Aortic smooth muscle cell (primary cell): ENCODE data around the genes GUSB, TPST1 and SBDS.

- RRBS = no CpG with 5 or more reads among the region's 6 CpGs
Measured at GRCh38 chr7:57344417-57344756, 105.6 kb upstream of the ZNF716 start.

- RRBS = 18% methylated on average over 2 of the region's 8 CpGs
Measured at GRCh38 chr7:57354653-57354998, 95.4 kb upstream of the ZNF716 start.

GRCh38 chr7:57417500-57417708, 32.6 kb upstream of the ZNF716 start:
- RRBS = no CpG with 5 or more reads among the region's 5 CpGs

DNA sequence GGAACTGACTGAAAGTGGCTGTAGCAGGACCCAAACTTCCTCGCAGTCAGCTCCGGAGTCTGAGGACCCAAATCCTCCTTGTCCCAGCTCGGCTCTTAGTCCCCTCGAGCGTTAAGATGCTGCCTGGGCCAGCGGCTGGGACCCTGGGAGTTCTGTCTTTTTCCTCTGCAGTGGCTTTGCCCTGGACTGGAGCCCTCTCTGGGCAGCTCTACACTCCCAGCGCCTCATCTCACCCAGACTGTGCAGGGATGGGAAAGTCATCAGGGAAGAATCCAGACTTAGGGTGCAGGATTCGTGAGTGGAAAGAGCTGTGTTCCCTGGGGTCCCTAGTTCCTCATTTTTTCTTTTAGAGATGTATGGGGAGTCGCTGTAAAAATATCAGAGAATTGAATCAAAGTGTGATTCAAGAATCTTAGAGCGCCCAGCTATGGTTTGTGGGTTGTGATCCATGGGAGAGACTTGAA, 428 bp downstream of the ZNF716 start:
- RRBS = no CpG with 5 or more reads among the region's 10 CpGs

GRCh38 chr7:64658918-64659355, 7.0 kb upstream of the ZNF107 start:
- RRBS = no CpG with 5 or more reads among the region's 1 CpG

DNA sequence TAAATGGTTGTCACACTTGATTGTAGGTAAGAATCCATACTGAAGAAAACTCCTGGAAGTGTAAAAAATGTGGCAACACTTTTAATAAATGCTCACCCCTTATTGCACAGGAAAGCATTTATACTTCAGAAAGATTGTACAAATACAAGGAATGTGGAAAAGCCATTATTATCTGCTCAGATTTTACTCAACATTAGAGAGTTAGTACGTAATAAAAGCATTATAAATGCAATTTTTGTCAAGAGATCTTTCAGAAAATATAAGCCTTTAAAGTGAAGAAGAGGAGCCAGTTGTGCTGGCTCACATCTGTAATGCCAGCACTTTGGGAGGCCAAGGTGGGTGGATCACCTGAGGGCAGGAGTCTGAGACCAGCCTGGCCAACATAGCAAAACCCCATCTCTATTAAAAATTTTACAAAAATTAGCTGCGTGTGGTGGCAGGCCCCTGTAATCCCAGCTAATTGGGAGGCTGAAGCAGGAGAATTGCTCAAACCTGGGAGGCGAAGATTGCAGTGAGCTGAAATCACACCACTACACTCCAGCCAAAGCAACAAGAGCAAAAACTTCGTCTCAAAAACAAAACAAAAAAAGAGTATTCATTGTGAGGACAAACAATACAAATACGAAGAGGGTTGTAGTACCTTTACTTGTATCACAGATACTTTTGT, 43.8 kb downstream of the ZNF107 start:
- RRBS = no CpG with 5 or more reads among the region's 5 CpGs

GRCh38 chr7:65979303-65980112, 2.5 kb downstream of the GUSB start:
- RRBS = no CpG with 5 or more reads among the region's 20 CpGs

- RRBS = 1% methylated on average over 32 of the region's 79 CpGs
Measured at GRCh38 chr7:65981563-65982502, at the start of gene GUSB. Gene GUSB, minus strand, starts transcription at chr7:65982213.

GRCh38 chr7:66152441-66153373, 38.1 kb downstream of the CRCP start:
- RRBS = no CpG with 5 or more reads among the region's 14 CpGs

DNA sequence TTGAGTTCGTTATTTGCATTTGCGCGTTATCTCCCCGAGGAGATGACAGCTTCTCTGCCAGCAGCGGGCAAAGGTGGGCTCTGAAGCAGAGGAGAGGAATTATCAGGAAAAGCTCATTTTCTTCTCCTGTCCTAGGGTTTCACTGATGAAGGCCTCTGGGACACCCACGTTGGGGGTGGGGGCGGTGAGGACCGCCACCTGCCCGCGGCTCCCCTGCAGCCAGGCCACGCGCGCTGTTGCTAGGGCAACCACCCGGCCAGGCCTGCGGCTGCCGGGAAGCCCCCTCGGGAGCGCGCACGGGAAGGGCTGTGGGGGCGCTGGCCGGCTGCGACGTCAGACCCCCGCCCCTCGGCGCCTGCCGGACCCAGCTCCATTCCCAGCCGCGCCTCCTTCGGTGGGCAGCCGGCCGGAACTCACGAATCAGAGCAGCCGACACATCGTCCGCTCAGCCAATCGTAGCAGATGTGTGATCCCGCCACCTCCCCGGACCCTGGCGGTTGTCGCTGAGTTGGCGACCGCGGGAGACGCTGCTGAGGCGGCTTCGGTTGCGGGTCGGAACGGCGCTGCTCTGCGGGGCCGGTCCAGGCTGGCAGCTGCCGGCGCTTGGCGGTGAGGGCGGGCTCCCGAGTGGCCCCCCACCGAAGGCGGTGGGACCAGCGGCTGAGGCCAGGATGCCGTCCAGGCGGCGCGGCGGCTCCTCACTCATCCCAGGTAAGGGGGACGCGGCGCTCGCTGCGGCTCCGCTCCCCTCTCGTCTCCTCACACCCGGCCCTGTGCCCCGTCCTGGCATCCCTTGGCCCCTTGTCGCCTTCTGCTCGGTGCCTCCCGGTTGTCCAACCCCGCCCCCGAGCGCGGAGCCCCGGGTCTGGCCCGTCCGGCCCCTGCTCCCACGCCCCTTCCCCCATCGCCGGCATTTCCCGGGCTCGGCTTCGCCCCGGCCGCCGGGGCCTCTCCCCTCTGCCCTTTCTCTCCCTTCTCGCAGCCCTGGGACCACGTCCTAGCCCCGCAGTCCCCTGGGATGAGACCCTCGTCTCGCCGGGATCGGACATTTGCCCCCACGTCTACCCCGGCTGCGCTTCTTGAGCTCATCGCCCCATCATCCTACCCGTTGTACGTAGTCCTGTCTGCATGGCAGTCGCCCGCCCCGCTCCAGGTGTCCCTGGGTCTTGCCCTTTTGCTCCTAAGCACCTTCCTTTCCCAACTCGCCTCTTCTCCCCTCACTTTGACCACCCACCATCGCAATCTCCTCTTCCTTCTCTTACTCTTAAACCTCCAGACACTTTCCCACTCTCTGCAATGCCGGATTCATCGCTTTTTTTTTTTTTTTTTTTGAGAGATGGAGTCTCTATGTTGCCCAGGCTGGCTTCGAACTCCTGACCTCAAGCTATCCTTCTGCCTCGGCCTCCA, at the start of gene TPST1:
TPST1 (plus strand) TSS at position 523 of the 1,407 bp plus-strand sequence.
- RRBS = 2% methylated on average over 44 of the region's 117 CpGs

DNA sequence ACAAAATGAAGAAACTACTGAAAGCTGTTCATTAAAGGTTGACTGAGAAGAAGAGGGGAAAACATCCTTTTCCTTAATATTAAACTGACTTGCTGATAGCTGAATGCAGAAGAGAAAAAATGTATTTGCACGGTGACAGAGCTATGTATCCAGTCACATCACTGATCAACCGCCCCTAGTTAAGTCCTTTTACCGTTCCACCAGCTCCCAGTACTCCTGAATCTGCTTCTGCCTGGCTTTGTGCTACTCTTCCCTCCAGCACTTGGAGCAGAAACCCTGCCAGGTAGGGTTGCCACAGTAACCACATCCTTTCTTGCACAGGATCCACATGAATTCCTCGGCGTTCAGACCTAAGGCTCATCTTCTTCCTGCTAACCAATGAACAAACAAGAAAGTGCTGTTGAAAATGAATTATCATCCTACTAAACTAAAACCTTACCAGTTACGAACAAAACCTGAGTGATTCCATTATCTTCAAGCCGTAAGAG, 52.1 kb upstream of the KCTD7 start:
- RRBS = no CpG with 5 or more reads among the region's 7 CpGs

- RRBS = no CpG with 5 or more reads among the region's 1 CpG
Measured at GRCh38 chr7:66580375-66580819, 48.3 kb upstream of the KCTD7 start.

DNA sequence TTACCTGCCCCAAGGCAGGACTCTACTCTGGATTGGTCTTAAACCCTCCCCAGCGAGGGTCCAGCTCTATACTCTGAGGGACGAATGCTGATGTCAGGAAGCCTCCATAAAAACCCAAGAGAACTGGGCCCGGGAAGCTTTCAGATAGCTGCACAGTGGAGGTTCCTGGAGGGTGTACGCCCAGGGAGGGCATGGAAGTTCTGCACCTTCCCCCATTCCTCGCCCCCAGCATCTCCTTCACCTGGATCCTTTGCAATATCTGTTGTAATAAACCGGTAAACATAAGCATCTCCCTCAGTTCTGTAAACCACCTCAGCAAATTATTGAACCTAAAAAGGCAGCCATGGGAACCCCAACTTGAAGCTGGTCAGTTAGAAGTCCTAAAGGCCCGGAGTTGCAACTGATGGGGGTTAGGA, 47.4 kb upstream of the KCTD7 start:
- RRBS = 100% methylated on average over 1 of the region's 7 CpGs

DNA sequence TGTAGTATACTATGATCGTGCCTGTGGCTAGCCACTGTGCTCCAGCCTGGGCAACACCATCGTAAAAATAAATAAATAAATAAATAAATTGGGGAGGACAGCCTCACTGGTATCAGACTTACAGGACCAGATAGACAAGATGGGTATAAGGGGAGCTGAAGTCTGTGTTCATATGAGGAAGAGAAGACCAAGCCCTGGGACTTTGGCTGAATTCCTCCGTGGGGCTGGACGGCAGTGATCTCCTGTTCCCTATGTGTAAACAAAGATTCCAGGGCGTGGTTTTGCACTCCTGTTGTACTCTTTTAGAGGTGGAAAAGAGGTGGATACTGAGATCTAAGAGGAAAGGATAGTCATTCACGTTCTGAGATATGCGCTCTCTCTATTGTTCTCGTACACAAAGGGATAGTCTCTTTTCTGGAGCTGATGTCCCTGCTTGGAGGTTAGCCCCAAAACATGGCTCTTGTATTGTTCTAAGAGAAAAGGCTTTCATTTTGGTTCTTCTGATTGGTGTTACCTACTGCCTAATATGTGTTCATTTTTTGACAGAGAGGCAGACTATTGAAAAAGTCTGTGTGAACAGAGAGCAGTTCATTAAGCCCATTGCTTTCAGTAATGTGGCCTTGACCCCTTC, 12.2 kb downstream of the KCTD7 start:
- RRBS = no CpG with 5 or more reads among the region's 8 CpGs

DNA sequence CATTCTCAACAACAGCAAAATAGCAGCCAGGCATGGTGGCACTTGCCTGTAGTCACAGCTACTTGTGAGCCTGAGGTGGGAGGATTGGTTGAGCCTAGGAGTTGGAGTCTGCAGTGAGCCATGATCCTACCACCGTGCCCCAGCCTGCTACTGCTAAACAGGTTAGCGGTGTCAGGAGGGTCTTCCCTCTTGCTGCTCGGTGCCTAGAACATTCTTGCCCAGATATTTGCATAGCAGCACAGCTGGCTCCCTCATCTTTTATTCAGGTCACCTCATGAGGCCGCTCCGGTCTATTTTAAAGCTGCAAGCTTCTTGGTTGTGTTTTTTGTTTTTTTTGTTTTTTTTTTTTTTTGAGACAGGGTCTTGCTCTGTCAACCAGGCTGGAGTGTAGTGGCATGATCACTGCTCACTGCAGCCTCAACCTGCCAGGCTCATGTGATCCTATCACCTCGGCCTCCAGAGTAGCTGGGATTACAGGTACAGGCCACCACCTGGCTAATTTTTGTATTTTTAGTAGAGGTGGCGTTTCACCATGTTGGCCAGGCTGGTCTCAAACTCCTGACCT, 2.8 kb upstream of the RABGEF1 start:
- RRBS = no CpG with 5 or more reads among the region's 7 CpGs

GRCh38 chr7:66773011-66773276, 32.4 kb downstream of the RABGEF1 start:
- RRBS = no CpG with 5 or more reads among the region's 1 CpG

- RRBS = no CpG with 5 or more reads among the region's 10 CpGs
Measured at GRCh38 chr7:66845222-66845613, 75.8 kb upstream of the TMEM248 start.

GRCh38 chr7:66958943-66959415, 36.4 kb downstream of the SBDS start:
- RRBS = 97% methylated on average over 1 of the region's 8 CpGs

DNA sequence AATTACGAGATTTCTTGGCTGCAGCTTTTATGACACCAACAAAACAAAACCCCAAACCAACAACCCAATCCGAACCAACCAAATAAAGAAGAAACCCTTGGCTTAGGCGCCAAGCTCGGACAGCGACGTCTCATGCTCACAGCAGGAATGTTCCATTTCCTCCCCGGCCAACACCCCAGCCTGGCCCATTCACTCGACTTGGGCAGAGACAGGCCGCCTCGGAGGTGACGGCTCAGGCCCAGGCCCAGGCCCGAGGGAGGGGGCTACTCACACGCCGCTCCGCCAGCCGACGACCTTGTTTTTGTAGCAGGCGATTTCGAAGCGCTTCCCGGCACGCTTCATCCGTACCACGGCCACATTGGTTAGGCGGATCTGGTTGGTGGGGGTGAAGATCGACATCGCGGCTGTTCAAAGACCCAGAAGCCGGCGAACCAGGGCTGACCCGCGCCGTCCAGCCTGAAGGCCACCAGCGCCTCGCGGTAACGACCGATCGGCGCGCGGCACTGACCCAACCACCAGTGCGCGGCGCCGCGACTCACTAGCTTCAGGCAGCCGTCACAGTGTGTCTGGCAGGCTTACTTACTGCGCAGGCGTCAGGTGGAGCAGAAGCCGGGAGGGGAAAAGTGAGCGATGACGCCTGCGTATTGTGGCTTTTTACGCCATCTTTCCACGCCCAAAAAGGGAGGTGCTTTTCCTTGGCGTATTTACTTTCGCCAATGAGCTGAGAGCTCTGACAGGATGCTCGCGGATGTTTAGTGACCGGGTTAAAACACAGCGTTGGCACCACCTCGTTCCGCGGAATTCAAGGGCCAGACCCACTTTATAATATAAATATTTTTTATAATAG, at the start of gene SBDS:
SBDS (minus strand) TSS at position 568 of the 847 bp plus-strand sequence.
- RRBS = 2% methylated on average over 4 of the region's 65 CpGs